A375 (cell line): ENCODE measurements around the genes RIIAD1, RORC, CRCT1, LCE3D, C1orf68, LCE1B, SPRR2E and SPRR2F.

GRCh38 chr1:151289235-151290346 lies 7.5 kb downstream of the ZNF687 start:
- RAMPAGE, long total RNA, result no peak

DNA sequence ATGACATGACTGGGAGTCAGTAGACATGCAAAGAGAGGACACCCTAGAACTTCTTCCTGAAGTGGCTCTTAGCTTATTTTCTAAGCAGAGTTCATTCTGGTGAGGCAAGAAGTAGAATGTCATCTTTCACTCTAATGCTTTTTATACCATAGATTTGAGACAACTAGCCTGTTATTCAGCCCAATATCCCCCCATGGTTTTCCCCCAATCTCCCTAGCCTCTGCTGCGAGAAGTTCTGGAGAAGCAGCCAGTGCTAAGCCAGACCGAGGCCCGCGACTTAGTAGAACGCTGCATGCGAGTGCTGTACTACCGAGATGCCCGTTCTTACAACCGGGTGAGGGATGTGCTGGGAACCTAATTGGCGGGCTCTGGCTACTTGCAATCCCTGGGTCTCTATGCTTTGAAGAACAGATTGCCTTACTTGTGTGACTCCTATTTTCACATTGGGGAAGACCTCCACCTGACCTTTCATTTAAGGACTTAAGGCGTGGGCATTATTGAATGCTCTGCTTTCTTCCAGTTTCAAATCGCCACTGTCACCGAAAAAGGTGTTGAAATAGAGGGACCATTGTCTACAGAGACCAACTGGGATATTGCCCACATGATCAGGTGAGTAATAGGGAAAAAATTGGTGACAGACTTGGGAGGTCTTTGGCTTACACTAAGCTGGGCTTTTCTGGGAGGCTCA lies 1.8 kb downstream of the PSMB4 start:
- RAMPAGE, long total RNA, result no peak

- RAMPAGE, long total RNA, result no peak
Measured at GRCh38 chr1:151419863-151420086, 20.4 kb downstream of the PSMB4 start.

DNA sequence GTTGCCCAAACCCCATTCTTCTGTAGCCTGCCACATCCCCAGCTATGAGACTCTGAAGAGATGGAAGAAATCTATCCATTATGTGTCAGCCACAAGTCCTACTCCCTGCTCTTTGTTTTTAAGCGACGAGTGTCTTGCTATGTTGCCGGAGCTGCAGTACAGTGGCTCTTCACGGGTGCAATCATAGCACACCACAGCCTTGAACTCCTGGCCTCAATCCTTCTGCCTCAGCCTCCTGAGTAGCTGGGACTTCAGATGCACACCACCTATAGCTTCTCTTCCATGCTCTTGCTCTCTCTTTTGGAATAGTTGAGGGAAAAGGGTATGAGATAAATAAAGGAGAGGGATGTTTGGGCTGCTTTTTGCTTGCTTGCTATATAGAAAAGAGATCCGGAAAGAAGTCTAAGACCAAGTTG lies 1.6 kb downstream of the TUFT1 start:
- RAMPAGE, long total RNA, result no peak

DNA sequence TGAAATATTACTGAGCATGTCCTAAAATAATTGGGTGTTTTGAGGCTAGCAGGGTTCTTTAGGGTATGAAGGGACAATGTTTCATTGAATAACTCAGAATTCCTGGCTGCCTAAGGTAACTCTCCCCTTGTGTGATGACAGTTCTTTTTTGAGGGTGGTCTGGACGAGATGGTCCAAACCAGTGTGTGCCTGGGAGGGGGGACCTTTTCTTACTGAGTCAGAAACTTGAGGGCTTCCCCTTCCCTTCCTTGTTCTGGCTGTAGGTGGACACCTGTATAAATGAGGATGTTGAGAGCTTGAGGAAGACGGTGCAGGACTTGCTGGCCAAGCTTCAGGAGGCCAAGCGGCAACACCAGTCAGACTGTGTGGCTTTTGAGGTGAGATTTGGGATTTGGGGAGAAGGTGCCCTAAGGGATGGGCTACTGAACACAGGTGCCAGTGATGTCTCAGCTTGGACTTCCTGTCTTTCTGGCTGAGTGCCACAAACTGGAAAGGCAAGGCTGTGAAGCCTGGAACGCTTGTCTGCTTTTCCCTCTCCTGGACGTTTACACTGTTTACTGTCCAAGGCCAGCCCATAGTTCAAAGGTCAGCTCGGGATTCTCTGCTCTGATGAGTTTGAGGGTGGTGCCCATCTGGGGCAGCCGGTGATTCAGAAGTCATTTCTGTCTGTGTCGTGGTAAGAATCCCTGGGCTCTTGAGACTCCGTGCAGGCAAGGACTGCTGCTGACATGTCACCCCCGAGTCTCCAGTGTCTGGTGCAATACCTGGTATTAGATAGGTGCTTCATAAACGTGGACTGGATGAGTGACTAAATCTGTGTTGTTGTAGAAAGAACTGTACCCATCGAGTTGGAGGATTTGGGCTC lies 29.5 kb downstream of the TUFT1 start:
- RAMPAGE, long total RNA, result no peak

DNA sequence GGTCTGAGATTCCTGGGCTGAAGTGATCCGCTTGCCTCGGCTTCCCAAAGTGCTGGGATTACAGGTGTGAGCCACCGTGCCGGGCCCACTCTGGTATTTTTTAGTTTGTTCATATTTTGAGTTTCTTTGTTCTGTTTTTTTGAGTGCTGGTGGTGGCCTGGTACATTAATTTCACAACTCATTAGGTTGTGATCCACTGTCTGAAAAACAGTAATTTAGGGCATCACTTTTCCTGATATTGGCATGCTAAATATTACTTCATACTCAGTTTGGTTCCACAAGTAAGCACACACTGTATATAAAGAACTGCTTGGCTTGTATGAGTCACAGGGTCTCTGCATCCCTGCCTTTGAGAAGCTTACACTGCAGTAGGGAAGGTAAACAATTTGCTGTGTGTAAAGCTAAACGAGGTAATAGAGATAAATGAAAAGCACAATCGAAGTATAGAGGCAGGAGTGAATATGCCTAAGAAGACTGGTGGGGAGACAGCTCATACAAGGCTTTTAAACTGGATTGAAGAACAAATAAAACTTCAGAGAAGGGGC lies 7.7 kb downstream of the SNX27 start:
- RAMPAGE, long total RNA, result no peak

- RAMPAGE, long total RNA, result no peak
Measured at GRCh38 chr1:151720976-151721780, at the start of gene RIIAD1. Gene RIIAD1, plus strand, starts transcription at chr1:151721522.

DNA sequence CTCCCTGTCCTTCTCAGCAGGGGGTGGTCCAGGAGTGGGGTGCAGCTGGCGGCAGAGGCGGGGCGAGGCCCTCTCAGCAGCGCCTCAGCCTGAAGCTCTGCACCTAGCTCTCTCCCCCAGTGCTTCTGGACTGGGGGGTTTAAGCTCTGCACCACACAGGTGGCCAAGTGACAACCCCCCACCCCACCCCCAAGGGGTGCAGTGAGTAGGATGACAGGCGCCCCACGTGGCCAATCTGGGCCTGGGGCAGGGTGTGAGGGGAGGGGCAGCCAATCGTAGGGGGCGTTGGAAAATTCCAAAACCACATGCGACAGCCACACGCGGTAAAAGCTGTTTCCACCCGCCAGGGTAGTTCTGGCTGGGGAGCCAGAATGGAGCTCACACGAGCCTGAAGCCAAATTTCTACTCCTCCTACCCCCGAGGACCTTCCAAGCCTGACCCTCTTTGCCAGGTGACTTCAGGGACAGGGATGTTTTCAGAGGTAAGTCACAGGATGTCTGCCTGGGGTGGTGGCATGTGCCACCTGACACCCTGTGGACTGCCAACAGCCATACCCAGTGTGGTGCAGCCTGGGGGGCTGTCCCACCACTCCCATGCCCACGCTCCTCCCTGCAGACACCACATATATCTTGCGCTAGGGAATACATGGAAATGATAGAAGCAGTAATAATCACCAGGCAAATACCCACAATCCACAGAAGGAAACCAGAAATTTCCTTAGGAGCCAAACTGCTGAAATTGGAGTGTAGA lies 5.5 kb downstream of the RORC start:
- RAMPAGE, long total RNA, result no peak

DNA sequence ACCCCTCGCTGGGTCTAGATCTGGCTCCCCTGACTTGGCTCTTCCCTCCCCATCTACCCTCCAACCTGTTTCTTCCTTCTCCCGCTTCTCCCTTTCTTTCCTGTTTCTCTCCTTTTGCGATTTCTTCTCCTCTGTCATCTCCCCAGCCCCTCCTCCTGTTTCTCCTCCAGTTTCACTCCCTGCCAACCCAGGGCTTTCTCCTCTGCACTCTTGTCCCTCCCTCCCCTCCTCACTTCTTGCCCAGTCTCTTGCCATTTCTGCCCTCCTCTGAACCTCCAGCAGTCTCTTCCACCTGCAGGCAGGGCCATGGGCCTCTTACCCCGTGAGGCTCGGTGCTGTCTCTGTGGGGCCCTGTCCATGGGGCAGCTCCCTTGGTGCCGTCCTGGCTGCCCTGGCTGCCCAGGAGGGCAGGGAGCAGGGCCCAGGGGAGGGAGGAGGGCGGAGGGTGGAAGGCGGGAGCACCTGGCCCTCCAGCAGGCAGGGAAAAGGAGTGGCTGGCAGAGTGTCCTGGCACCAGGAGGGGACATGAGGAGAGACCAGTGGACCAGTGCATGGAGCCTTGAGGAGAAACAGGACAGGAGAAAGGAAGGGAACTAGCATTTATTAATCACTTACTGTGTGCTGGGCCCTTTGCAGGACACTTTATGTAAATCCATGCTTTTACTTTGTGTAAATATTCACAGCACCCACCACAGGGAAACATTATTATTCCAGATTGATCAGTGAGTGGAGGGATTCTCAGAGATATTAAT lies at the start of gene RORC:
RORC (minus strand) TSS at position 397 of the 752 bp plus-strand sequence.
- RAMPAGE, long total RNA, result no peak

- RAMPAGE, long total RNA, result no peak
Measured at GRCh38 chr1:151846124-151847208, 6.8 kb upstream of the C2CD4D start.

DNA sequence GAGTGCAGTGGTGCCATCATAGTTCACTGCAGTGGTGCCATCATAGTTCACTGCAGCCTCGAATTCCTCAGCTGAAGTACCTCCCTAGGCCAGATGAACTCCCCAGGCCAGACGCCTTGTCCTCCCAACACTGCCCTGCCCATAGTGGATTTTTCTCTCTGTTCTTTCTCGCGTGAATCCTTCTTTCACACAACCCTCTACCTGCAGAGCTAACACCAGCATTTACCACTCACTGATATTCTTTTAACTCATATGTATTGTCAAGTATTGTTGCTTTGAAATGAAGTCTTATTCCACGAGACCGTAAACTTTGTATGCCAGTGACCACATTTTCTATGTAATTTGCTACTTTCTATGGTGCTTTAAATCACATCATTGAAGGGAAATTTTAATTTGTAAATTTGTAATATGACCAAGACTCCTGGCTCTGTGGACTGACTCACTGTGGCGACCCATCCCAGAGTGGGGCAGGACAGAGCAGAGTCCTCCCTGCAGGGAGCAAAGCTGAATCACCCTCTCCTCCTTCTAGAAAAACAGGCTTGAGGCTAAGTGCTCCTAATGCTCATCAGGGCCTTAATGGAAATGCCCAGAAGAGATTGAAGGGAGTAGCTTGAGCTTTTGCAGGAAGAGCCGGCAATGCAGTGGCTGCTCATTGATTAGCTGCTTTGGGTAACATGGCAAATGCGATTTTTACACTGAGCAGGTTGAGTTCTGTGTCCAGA lies 17.0 kb downstream of the S100A10 start:
- RAMPAGE, long total RNA, result no peak

DNA sequence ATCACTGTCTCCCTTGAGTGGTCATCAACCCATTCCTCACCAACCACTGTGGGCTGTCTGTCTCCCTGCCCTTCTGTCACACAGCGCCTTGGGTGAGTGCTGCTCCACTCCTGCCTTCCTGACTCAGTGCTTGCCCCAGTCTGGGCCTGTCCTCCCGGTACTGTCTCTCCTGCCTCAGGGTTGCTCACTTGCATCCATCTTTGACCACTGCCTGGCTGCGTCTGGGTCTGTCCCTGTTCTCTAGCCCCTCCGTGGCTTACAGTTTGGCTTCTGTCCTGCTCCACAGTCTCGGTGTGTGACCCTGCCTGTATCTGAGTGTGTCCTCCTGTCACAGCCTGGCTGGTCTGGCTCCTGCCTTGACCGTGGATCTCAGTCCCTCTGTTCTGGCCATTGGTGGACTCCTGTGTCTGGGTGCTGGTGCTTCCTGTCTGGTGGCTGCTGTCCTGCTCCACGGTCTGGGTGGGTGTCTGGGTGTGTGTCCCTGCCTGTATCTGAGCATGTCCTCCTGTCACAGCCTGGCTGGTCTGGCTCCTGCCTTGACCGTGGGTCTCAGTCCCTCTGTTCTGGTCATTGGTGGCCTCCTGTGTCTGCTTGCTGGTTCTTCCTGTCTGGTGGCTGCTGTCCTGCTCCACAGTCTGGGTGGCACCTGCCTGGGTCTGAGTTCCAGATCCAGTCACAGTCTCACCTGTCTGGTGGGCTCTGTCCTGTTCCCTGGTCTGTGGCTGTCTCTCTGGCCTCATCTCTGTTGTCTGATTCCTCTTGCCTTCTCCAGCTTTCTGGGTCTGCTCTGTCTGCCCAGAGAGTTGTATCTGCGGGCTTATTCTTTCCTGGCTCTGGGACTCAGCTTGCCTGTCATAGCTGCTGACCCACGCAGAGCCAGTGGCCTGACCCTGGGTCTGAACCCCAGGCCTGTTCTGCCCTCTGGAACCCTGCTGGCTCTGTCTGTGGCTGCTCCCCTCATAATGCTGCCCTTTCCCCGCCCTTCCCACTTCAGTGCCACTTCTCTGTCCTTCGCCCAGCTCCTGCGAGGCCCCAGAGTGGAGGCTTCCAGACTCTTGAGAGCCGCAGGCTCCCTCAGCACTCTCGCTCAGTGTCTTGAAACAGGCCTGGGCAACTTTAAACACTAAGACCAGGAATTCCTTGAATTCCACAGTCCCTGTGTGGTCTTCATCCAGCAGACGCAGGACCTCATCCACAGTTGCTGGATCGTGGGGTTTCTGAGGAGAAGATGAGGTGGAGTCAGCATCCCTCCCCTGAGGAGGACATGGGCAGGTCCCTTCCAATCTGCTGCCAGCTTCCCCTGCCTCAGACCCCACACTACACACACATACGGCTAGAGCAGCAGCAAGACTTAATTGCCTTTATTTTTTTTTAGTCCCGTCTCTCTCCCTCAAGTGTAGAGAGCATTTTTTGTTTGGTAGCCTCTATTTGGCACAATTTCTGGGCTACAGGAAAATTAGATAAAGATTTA lies 3.8 kb downstream of the CRNN start:
- RAMPAGE, long total RNA, result no peak

DNA sequence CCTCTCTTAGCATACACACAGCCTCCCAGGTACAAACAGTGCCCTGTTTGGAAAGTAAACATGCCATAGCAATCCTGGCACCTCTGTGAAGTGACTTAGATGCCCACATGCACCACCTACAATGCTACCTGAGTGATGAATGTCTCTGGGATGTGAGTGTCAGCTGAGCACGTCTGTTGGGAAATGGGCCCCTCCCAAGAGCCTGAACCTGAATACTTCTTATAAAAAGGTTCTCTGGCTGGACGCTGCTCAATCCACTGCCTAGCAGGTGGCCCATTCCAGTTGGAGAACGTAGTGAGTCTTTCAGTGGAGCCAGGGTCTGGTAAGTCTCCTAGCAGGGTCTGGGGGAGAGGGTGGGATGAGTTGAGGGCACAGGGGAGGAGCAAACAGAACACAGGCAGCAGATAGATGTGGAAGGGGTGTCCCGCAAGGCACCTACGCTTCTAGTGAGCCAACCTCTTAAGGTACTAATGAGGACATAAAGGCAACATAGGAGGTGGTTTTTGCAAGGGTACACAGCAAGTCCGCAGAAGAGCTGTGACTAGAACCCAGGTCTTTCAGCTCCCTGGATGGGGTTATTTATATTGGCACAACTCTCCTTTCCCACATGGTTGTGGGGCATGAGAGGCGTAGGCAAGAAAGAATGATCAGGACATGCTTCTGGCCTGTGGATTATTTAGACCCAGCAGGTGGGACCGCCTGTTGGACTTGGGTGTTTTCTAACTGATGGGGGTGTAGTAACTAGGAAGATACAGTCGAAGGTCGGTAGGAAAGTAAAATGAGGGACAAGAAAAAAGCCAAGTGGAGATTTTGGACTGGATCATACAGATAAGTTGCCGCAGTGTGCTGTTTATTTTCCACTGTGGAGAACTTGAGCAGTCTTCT lies at the start of gene CRCT1:
CRCT1 (plus strand) TSS at position 252 of the 885 bp plus-strand sequence.
- RAMPAGE, long total RNA, result no peak

DNA sequence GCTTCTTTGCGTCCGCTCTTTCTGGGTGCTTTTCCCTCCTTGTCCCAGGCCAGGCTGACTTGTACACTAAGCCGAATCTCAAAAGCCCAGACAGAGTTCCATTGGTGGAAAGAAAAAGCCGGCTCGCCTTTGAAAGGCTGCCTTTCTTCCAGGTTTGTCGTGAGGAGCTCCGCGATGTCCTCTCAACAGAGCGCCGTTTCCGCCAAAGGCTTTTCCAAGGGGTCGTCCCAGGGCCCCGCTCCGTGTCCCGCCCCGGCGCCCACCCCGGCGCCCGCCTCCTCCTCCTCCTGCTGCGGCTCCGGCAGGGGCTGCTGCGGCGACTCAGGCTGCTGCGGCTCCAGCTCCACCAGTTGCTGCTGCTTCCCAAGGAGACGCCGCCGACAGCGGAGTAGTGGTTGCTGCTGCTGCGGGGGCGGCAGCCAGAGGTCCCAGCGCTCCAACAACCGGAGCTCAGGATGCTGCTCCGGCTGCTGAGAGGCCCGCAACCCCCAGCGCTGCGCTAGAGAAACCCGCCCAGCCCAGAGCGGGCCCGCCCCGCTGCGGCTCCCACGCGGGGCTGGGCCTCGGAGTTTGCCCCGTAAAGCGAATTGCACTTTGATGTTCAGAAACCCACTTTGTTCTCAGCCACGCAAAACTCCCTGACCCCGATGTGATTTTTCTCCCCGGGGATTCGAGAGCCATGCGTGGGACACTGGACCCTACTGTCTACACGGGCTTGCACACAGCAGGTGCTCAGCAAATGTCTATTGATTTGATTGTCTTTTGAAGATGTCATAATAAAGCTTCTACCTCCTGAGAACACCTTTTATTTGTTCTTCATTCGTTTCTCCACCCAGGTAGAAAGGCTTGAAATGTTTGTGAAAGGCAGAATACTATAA lies 1.2 kb downstream of the CRCT1 start:
- RAMPAGE, long total RNA, result no peak

- RAMPAGE, long total RNA, result no peak
Measured at GRCh38 chr1:152580304-152580790, at the start of gene LCE3D. Gene LCE3D, minus strand, starts transcription at chr1:152580516.

- RAMPAGE, long total RNA, result no peak
Measured at GRCh38 chr1:152719274-152719628, at the start of gene C1orf68. Gene C1orf68, plus strand, starts transcription at chr1:152719522.

- RAMPAGE, long total RNA, result no peak
Measured at GRCh38 chr1:152765238-152765467, 7.3 kb downstream of the KPRP start.

DNA sequence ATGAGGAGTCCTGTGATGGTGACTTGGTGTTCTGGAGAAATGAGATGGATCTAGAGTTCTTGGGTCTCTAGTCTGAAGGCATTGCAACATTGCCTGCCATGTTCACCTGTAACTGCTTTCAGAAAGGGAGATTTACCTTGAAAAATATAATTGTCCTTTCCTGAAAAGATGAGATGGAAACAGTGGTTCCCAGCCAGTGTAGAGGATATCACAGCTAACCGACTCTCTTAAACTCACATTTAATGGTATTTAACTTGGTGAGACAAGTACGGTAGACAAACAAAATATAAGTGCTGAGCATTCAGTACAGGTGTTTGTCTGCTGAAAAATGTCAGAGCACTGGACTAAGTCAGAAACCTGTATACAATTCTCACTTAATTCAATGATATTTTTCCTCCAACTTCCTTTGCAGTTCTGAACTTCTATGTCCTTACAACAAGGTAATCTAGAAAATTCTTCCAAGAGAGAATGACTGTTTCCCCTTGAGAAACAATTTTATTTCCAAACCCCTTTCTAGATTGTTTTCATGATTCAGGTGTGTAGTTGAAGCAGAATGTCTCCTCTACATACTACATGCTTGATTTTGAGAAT lies at the start of gene LCE1B:
LCE1B (plus strand) TSS at position 412 of the 591 bp plus-strand sequence.
- RAMPAGE, long total RNA, result no peak

DNA sequence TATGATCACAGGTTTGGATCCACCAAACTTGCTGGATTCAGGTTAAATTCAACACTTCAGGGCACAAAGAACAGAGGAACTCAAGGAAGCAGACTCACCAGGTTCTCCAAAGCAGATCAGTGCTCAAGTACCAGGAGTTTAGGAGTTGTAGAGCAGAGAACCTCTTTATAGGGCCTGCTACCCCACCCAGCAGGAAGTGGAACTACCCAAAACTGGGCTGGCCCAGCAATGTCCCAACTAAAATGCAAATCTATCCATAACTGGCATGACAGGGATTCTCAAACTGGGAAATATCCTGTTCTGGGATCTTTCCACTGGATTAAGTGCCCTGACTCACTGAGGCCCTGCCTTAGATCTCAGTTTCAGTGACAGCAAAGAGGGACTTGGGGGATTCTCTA lies at the start of gene SPRR2E:
SPRR2E (minus strand) TSS at position 141 of the 398 bp plus-strand sequence.
- RAMPAGE, long total RNA, result no peak

DNA sequence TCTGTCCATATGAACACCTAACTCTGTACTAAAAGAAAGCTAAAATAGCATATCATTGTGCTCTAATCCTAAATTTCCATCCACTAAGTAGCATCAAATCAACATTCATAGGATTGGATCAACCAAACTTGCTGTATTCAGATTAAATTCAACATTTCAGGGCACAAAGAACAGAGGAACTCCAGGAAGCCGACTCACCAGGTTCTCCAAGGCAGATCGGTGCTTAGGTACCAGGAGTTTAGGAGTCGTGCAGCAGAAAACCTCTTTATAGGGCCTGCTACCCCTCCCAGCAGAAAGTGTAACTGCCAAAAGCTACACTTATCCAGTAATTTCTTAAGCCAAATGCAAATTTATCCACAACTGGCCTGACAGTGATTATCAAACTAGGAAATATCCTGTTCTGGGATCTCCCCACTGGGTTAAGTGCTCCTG lies at the start of gene SPRR2F:
SPRR2F (minus strand) TSS at position 241 of the 432 bp plus-strand sequence.
- RAMPAGE, long total RNA, result no peak